Measurements from ENCODE around the gene AP1G1.

DNA sequence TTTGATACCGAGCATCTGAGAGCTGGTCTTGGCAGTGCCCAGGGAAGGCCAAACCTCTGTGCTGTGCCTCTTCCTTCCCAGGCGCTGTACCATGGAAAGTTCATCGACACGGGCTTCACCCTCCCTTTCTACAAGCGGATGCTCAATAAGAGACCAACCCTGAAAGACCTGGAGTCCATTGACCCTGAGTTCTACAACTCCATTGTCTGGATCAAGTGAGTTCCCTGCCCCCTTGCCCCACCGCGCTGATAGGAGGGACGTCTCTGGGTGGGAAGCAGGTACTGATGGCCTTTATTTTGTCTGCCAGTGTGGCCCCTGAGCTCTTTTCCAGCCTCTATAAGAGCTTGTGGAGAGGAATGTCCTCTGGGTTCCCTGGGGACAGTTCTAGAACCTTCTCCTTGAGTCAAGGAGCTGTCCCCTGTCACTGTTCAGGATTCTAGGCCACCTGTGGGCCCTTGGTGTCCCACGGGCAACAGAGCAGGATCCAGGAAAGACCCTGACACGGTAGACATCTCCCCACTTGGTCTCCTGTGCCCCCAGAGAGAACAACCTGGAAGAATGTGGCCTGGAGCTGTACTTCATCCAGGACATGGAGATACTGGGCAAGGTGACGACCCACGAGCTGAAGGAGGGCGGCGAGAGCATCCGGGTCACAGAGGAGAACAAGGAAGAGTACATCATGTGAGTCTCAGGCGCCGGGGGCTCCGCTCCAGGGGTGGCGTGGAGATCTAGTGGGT is 15.2 kb upstream of the CLEC18A start:
- PRO-cap = no peak

- PRO-cap = unidirectional peak, plus-strand start at chr16:70018605
Measured at GRCh38 chr16:70018205-70018685, 67.1 kb downstream of the CLEC18A start.

DNA sequence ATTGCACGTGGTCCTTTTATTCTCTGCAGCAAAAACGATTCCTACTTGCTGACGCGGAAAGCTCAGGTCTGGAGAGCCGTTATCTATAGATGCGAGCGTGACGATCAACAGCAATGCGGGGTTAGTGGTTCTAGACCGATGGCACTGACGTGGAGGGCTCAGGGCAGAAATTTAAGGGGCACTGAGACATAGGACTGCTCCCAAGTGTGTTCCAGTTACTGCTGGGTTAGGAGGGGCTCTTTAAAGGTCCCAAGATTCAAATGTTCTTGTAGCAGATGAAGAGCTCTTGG is 596 bp upstream of the EXOSC6 start:
- PRO-cap = no peak

- PRO-cap = no peak
Measured at GRCh38 chr16:70252681-70253013, 907 bp upstream of the EXOSC6 start.

DNA sequence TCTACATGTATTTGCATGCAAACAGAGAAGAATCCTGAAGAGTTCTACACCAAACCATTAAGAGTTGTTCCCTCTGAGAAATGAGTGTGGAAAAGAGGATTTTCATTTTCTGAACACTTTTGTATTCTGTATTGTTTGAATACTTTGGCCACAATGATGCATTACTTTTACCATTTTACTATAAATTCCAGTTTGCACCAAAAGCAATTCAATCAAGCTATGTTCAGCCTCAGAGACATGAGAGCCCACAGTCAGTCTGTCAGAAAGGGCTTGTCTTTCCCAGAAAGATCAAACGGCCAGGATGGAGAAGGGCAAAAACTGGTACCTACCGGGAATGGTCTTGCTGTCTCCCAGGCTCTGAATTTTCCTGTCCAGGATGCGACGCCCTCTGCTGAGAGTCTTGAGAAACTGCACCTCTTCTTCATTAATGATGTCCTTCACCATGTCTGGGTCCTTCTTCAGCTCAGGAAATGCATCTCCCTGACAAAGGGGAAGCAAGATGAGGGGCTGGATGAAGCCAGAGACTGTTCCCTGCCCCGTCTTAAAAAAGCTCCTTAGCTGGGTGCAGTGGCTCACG is 15.7 kb upstream of the EXOSC6 start:
- PRO-cap = no peak

DNA sequence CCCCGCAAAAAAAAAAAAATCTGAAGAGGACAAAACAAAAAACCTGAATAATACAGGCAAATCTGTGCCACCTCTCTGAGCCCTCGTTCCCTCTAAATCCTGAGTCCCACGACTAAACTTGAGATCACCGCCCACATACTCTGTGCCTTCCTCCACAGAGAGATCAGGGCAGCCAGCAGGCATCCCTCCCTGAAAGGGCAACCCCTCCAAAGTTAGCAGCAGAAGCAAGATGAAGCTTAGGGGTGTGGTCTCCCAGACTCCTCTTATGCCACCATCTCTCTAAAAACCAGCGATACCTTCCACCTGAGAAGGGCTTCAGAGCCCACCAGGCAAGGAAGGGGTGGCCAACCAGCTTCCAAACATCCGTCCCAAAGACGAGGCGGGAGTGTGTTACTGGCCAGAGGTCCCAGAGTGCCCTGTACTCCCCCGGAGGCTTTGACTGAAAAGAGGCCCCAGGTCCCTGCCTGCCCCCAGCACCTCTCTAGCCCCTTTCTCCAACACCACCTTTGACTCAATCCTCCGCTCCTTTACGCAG is 1.3 kb downstream of the ST3GAL2 start:
- PRO-cap = no peak

DNA sequence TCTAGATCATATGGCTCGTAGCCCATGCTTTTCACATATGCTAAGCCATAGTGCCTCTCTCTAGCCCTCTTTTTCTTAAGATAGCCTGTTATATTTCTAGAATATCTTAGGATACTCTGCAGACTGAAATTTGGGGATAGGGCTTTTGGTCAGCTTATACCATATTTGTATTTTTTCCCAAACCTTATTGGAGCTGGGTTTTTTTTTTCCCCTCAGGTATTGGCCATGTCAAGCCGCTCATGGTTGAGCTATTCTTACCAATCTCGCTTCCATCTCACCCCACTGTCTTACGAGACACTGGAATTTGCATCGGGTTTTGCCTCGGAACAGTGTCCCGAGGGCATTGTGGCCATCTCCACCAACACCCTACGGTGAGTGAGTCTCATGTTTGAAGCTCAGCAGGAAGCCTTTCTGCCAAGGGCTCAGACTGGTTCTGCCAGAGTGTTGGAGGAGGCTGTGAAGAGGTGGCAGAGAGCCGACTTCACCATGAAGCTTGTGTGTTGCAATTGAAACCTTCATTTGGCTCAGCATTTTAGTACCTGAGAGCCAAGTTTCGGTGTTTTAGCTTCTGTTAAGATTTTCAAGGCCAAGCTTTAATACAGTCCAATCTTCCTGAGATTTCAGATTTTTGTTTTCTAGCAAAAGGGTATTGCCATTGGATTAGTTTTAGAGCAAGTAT is 37.9 kb downstream of the SF3B3 start:
- PRO-cap = no peak

- PRO-cap = no peak
Measured at GRCh38 chr16:70647501-70647773, 1.1 kb downstream of the IL34 start.

DNA sequence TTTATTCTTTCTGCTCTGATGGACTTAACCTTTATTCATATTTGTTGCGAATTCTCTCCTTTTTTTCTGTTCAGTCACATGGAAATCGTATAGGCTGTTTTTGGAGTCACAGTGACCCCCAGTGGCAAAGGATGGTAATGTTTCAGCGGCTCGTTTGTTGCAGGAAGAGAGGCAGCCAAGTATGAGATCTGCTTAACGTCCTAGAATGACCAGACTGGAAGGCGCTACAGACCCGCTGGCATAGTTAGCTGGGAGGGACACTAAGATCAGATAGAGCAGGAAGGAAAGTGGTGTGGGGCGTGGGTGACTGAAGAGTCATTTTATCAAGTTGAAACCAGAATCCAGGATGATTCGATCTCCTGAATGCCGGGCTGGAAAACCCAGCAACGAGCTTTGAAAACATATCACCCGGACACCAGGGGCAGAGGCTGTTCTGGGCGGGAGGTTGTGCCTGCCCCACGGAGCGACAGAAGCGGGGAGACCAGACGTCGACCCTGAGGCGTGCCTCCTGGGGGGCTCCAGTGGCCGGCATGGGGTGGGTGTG is 7.5 kb downstream of the IL34 start:
- PRO-cap = no peak

GRCh38 chr16:70664101-70664612 is 17.8 kb downstream of the IL34 start:
- PRO-cap = no peak

DNA sequence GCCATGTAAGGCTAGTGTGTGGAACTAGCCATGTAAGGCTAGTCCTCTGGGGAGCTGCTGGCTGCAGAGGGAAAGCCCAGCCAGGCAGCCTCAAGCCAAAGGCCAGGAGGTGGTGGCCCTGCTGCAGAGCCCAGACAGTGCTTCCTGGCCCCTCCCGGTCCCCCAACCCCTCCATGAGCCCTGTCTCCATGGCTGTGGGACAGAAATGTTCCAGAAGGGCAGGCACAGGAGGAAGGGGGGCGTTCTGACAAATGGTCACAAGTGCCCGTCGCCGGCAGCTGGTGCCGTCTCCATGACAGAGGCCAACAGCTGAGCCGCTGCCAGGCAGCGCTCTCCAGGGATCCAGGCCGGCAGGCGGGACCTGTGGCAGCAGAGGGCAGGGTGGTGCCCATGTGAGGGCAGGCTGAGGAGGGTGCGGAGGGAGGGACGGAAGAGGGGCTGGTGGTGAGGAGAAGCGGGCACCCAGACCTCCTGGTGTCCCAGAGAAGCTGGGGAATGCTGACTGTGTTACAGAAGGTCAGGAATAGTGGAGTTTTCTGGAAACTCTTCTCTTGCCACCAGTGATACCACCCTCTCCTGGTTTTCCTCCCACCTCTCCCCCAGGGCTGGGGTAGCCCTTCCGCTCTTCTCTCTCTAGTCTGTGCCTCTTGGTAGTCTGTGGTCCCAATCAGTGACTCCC is 14.8 kb upstream of the MTSS2 start:
- PRO-cap = no peak

- PRO-cap = no peak
Measured at GRCh38 chr16:70736740-70737301, 51.0 kb upstream of the MTSS2 start.

GRCh38 chr16:70745622-70746083 is 55.3 kb downstream of the VAC14 start:
- PRO-cap = no peak

DNA sequence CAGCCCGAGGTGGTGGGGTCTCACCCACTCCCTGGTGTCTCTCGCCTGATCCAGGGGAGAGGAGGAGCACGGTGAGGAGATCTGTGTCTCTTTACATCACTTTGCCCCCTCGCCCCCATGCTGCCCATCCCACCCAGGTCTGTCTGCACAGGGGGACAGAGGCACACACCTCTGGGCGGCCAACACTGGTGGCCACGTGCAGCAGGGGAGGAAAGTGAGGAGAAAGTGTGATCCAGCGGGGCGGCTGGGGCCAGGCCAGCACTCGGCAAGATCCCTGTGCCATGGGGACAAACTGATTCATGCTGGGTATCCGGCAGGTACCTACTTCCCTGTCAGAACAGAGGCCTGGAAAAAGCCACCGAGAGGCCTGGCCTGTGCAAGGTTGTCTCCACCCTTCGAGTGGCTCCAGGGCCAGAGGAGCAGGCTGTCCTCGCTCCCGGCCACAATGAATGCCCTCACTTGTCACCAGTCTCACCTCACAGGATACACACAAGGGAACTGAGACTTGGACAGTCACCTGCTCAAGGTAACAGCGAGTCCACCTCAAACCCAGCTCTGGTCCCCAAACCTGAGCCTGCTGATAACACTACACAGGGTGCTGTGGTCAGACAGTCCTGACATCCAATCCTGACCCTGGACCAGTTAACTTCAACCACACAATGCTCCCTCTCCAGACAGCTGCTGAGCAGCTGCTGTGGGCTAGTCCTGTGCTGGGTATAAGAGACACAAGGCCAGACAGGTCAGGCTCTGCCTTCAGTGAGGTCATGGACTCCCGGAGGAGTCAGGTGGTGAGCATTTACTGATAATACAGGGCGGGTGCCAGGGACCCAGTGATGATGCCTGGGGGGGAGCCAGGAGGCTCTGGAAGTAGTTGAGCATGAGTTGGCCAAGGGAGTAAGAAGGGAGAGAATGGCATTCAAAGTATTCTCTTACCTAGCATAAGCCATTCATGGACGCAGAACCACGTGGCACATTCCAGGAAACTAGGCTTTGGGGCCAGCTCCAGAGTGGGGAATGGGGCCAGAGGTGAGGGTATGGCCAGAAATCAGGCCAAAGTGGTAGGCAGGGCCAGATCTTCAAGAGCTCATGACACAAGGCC is 53.0 kb downstream of the VAC14 start:
- PRO-cap = no peak

DNA sequence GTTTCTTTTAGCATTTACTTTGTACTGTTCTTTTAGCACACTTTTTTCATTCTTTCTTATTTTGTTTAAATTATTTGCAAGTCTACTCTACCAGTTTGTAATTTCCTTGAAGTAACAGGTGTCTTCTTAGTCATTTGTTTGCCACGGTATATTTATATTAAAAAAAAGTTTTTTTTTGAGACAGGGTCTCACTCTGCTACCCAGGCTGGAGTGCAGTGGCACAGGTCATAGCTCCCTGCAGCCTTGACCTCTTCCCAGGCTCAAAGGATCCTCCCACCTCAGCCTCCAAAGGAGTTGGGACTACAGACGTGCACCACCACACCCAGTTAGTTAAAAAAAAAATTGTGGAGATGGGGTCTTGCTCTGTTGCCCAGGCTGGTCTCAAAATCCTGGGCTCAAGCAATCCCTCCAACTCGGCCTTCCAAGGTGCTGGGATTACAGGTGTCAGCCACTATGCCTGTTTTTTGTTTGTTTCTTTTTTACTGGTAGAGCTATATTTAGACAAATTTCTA is 1.9 kb downstream of the CMTR2 start:
- PRO-cap = no peak

GRCh38 chr16:71684250-71684767 is 40.2 kb downstream of the PHLPP2 start:
- PRO-cap = no peak

DNA sequence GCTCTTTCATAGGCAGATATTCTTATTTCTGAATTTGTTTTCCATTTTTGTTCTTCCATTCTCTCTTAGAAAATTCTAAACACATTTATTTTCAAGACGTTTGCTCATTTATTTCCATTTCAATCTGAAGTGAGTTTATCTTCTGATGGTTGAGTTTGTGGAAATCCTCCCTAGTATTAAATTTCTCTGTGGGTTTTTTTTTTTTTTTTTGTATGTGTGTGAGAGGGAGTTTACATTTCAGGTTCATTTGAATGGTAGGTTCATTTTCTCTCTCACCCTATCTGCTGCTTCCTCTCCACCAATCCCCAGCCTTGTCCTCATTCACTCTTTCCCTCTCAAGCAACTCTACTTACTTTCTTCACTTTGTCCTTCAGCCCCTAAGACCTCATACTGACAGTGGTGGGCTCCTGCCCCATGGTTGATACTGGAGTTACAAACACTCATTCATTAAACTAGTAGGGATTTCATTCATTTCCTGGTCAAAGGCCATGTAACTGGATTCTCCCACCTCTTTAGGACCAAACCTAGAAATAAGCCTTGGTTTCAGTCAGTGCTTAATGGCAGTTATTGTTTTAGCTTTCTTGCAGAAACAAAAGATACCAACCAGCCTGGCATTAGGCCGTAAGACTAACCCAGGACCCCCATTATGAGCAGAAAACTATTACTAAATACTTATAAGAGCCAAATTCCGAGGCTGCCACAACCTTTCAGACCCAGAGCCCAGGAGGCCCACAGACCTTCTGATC is 35.9 kb downstream of the PHLPP2 start:
- PRO-cap = no peak

DNA sequence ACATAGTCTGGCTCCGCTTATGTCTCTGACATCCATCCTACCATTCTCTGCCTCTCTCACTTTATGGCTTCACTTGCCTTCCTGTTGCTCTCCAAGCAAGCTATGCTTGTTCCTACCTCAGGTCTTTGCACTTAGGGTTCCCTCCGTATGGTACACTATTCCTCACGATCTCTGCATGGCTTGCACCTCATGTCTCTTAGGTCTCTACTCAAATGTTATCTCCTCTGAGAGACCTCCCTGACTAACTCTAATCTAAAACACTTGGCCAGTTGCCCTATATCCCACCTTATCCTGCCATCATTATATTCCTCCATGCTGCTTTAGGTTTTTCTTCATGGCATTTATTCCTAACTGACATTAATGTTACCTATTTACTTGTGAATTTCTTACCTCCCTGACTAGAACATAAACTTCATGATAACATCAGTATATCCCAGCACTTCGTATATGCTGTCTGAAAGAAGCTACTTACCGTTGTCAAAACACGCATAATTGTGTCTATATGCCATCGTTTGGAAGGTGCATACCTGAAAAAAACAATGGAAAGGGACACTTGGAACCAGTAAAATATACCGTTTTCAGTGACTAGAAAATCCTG is 29.0 kb upstream of the PHLPP2 start:
- PRO-cap = no peak

GRCh38 chr16:71761934-71762593 is 37.6 kb upstream of the PHLPP2 start:
- PRO-cap = no peak

DNA sequence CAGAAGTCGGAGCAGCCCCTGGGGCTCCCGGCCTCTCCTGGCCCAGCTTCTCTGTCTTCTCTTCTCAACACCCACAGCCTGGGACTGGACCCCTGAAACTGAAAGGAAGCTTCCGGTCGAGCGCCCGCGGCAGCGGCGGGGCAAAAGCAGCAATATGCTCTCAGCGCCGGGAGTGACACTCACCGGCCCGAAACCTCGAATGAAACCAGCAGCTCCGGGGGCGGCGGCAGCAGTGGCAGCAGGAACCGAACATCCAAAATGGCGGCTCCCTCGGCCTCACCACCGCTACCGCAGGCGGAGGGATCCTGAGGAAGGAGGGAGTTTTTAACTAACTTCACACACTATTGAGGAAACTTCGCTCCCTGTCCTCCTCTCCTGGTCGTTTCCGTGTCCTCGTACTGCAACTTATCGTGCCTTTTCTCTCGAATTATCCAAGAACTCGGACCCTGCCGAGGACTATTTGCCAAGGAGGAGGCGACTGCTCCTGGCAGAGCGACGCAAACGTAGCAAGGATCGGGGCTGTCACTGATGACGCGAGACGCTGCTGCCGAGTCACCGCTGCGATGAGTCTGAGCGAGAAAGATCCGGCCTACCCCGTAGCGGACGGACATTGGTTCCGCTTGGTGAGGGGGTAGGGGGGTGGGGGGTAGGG is at the start of gene AP1G1:
Gene AP1G1 (minus strand): TSS at position 255 of the 652 bp plus-strand sequence.
- PRO-cap = bidirectional peak, plus-strand start outside the sequence, minus-strand start at position 201 of the sequence

Measured in natural killer cell (primary cell).